Anterior vena cava (tissue), 1 donor: ENCODE results near the genes SLC35D1, FPGT and SLC44A5.

DNA sequence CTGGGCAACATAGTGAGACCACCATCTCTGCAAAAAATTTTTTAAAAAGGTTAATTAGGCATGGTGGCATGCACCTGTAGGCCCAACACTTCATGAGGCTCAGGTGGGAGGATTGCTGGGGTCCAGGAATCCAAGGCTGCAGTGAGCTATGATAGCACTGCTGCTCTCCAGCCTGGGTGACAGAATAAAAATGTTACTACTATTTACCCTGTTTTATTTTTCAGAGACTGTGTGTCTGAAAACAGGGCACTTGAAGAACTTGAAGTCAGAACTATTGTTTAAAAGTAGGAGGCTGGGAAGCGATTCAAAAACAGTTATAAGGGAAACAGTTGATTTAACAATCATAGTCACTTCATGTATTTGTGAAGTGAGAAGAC is 23.9 kb downstream of the MIER1 start:
- PRO-cap = no peak

DNA sequence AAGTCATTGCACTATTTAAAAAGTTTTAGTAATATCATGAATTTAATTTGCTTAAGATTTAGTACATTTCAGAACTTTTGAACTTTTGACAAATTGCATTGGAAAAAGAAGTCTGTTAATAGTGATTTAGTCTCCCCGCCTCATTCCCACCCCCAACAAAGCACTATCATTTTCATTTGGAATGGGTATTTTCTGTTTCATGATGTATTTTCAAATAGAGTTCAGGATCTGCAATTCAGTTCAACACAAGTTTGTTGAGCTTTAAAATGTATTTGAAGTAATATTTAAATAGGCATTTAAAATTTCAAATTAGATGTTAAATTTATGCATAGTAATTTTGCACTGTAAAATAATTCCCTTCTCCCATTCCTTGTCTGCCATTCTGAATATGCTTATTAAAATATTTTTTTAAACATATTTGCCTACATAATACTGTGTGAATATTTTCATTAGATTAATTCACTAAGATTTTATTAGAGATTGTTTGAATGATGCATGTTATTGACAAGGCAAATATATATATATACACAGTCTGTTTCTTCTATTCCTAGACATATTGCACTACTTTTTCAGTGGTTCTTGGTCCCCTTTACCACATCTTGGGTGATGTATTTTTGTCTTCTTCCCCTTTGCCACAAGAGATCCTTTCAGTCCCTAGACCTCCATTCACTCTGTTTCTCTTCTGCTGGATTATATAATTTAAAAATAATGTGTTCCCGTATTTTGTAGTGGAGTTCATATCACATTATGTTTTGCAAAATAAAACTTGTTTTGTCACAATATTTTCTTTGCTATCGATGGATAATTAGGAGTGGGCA is 62.7 kb downstream of the MIER1 start:
- PRO-cap = no peak

DNA sequence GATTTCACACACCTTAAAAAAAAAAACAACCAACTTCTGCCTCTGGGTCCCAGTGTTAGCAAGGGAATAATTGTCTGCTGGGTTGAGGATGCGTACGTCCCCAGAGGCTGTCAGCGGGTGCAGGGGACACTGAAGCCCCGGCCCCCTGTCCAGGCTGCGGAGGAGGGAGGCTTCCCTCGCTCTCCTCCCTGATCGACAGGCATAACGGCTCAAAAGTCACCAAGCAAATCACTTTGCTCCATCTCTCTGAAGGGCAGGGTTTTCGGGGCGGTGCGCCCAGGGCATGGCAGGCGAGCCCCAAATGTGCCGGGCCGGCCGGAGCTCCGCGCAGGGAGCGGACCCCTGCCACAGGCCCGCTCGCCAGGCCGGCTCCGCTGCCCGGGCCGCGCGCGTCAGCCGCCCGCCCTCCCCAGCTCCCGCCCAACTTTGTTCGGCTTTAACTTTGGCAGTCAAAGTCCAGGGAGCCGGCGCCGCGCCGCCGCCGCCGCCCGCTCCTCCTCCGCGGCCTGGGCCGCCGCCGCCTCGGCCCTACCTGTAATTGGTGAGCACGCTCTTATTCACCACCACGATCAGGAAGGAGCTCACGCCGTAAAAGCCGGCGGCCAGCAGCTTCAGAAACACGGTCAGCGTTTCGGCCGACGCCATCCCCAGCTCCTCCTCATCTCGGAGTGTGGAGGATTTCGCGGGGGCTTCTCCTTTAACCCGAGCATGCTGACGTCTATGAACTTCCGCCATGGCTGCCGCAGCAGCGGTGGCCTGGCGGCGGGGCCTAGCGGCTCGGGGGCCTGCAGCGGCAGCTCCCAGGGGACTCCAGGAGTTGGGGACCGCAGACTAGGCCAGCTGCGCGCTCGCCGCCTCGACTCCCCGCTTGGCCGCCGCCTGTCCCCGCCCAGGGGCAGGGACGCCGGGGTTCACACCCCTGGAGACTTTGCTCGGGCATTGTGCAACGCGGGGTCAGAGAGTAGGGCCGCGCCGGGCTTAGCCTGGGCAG is at the start of gene SLC35D1:
TSS of gene SLC35D1 (minus strand) at position 870 of the 991 bp plus-strand sequence.
- PRO-cap = bidirectional peak, plus-strand start at position 452 of the sequence, minus-strand start at position 394 of the sequence; bidirectional peak, plus-strand start at position 591 of the sequence, minus-strand start at position 508 of the sequence; bidirectional peak, plus-strand start at position 723 of the sequence, minus-strand start at position 670 of the sequence; bidirectional peak, plus-strand start at position 942 of the sequence, minus-strand start at position 866 of the sequence

DNA sequence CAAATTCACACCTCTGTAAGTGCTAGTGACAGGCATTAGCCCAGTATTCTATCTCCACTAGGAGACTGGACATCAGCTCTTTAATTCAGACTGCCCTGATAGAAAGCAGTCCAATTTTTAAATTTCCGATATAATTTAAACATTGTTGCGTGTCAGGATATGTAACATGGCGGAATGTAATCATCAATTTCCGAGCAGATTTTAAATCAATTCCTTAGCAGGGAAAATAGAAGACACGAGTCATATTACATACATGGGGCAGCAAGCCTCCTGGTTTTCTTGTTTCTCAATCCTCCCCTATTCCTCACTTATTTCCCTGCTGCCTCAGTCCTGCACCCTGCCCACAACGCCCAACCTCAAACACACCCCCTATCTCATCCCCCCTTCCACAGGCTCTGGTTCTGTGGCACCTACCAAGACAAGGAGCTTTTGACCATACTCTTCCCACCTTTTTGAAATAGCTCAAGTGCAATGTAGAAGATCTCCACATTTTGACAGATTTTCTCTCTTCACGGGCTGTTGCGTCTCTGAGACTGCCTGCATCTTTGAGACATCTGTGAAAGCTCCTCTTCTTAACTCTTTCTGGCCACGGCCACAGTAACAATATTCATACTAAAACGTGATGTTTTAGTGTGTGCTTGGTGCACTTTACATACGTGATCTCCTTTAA is 1.5 kb upstream of the SERBP1 start:
- PRO-cap = no peak

DNA sequence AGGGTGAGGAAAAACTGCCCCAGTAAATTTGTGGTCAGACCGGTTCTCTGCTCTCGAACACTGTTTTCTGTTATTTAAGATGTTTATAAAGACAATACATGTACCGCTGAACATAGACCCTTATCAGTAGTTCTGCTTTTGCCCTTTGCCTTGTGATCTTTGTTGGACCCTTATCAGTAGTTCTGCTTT is 83.6 kb upstream of the SERBP1 start:
- PRO-cap = no peak

DNA sequence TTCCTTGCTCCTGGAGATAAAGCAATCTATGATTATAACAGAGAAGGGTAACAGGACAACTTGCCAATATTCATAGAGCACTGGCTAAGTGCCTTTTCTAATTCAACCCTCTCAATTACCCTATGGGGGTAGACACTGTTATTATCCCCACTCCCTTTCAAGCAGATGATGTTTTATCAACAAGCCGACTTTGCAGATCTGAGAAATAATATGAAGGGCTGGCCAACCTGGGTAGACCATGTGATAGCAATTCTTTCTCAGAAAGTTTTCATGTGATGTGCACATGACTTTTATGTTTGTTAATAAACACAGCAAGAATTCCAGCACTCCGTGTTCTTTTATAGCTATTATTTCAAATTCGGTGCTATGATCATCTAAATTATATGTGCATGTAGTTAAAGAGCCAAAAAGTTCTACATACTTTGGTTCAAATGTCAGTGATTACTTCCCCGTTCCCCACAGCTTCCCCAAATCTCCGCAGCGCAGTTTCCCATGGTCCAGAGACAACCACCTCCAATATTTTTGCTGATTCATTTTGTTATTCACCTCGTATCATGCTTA is 96.8 kb upstream of the GADD45A start:
- PRO-cap = no peak

- PRO-cap = no peak
Observed at GRCh38 chr1:67687595-67688698, 2.9 kb downstream of the GADD45A start.

DNA sequence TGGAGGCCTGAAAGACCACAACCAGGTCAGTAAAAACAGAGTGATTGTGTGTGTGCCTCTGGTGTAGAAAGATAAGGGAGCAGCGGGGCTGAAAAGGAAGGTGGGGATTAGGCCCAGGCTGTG is 3.6 kb downstream of the GADD45A start:
- PRO-cap = no peak

GRCh38 chr1:67766855-67767638 is 66.2 kb downstream of the GNG12 start:
- PRO-cap = no peak

GRCh38 chr1:68115842-68116702 is 65.6 kb upstream of the DIRAS3 start:
- PRO-cap = no peak

DNA sequence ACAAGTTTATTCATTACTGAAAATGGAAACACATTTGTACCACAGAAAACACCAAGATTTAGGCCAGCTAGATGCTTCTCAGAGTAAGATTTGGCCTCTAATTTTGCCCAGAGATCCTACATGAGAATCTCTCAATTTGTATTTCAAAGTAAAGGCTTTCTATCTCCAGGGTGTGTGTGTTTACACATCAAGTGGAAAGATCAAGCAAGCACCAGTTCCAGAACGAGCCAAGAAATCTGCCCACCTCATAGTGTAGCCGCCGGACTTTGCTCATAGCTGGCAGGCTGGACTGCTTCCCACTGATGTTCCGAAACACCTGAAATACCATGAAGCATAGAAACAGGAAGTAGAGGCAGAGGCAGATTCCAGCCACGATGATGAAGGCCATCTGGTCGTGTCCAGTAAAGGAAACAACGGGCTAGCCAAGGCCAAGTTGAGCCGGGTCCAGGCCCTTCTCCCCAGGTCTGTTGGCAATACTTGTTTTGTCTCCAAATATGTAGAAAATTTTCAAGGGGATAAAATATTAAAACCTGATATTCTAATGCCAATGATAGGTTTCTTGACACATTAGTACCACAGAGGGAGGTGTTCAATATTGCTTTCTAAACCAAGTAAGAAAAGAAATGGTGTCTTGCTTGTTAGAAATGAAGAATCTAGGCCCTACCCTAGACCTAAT is 86.6 kb downstream of the WLS start:
- PRO-cap = no peak

- PRO-cap = no peak
Observed at GRCh38 chr1:68881221-68882184, 384.6 kb upstream of the DEPDC1 start.

DNA sequence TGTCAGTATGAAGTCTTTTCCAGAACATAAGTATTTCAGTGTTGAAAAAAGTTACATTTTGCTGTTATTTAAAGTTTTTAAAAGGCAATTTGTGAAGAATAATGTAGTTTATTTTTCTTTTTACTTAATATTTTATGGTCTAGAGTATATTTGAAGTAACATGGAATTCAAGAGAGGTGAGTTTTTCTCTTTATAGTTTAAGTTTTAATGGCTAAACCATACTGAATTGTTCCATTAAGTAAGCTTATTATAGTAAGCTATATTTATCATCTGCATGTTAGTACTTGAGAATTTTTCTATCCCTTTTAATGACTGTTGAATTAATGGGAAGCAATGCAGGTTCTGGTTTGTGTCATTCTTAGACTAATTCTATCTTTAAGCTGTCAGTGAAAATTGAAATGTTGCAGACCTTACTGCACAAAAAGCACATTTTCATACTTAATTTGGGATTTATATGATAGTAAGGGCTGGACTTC is 25.8 kb downstream of the SRSF11 start:
- PRO-cap = no peak

GRCh38 chr1:70530289-70530599 is 119.2 kb downstream of the CTH start:
- PRO-cap = no peak

GRCh38 chr1:71046932-71047600 is 550 bp downstream of the PTGER3 start:
- PRO-cap = no peak

- PRO-cap = no peak
Observed at GRCh38 chr1:71073955-71074512, 6.8 kb downstream of the ZRANB2 start.

DNA sequence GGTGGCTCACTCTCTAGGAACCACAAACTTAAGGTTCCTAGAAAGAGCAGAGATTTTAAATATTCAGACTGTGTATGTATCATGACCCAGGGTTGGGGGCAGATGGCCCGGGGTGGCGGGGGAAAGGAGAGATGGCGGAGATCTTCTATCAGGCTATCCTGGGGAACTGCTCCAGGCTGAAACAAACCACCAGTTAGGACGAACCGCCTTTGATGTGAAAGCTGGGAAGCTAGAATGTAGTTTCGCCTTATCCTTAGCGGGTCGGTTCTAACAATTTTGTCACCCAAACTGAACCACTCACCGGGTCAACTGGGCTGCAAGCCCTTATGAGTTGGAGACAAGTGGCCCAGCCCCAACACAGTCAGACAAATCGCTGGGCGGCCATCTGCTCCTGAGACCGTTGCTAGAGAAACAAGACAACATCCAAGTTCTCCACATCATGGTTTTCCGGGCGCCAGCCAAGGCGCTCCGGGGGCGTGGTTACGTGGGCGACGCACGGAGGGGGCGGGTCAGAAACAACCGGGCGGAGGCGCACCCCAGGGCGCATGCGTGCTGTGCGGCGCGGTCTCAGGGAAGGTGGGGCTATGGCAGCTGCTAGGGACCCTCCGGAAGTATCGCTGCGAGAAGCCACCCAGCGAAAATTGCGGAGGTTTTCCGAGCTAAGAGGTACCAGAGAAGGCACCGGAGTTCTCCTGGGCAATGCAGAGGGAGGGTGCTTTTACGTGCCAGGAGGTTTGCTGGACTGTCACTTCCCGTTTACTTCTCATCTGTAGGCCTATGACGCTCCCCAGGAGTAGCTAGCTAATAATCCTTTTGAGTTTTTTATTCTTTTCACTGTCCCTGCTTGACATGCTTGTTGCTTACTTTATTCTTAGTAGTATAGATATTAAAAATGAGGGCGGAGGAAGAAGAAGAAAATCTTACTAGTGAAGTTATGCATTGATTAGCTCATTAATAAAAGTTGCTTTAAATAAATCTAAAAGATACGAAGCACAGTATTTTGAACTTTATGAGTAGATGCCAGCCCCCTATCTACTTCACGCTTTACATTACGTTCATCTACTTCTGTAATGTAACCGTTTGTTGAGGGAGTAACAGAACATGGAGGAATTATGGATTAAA is at the start of gene FPGT:
TSS of gene FPGT (plus strand) at position 548 of the 1,122 bp plus-strand sequence.
- PRO-cap = bidirectional peak, plus-strand start at position 562 of the sequence, minus-strand start at position 393 of the sequence

DNA sequence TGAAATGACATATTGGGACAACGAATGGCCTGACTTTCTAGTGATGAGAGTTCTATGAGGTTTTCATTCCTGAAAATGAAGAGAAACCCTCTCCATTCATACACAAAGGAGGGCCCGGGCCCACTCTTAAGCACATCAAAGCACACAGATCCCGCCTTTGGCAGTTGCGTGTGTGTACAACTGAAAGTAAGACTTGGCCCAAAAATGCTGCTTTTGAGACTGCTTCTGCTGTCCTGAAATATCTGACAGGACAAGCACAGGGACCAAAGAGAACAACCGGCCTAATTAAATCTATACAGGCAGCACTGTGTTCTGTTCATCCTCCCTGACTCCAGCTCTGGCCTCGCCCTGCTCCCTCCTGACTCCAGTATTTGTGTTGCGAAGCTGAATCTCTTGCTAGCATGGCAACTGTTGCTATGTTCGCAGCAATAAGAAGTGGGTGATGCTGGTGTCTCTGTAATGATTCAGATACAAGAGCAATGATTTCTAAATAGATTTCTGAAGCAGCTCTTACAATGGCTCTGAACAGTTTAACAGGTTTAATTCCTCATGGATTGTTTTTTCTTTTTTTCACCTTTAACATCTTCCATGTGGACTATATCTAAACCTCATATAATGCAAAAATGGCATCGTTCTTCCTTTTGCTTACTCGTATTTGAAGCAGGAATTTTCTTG is 7.3 kb downstream of the LRRC53 start:
- PRO-cap = no peak

- PRO-cap = no peak
Observed at GRCh38 chr1:75112324-75112648, 21.9 kb upstream of the LHX8 start.

DNA sequence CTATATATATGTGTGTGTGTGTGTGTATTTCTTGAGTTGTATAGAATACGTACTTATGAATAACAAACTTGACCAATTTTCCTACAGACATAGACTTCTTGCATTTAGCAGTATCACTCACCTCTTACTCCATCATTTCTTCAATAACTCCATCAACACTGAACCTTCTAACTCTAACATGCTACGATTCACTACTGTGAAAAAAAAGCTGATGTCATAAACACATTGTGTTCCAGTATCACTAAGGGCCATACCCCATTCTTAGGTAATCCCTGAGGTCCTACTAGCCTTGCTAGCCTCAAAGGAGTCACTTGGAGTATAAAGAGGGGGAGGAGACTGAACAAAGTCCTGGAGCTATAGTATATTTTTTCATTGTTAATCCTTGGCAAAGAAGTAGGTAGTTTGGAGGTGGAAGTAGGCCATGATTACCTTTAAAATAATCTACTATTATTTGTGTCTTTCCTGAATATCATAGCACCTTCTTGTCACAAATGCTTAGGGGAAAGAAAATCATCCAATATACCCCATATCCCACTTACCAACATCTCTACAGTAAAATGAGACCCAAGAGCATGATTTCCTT is at the start of gene SLC44A5:
TSS of gene SLC44A5 (minus strand) at position 196 of the 583 bp plus-strand sequence.
- PRO-cap = no peak